Measurements from ENCODE around the gene RGS8.

DNA sequence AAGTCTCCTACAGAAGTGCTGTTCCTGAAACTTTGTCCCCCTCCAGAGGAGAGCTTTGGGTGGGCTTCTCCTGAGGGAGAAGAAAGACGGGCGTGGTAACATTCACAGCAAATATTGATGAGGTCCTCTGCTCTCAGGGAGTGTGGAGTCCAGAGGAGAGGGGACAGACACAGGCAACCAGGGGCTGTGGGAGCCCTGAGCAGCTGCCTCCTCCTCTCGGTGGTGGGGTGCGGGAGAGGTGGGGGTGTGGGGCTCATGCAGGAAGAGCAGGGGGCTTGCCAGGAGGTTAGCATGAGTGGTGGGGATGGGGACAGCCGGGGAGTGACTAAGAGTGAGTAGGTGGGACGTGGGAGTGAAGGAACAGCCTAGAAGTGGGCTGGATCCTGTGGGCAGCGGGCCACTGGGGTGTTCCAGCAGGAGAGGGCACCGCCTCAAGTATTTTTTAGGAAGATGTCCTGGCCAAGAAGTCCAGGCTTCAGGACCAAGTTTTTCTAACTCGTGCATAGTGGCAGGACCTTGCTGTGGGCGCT is 19.0 kb upstream of the LHX4 start:
- PRO-cap, 2 experiments: no peak in any of the 2 experiments

- PRO-cap, 2 experiments: no peak in any of the 2 experiments
Measured at GRCh38 chr1:180230993-180232015, 1.2 kb downstream of the LHX4 start.

DNA sequence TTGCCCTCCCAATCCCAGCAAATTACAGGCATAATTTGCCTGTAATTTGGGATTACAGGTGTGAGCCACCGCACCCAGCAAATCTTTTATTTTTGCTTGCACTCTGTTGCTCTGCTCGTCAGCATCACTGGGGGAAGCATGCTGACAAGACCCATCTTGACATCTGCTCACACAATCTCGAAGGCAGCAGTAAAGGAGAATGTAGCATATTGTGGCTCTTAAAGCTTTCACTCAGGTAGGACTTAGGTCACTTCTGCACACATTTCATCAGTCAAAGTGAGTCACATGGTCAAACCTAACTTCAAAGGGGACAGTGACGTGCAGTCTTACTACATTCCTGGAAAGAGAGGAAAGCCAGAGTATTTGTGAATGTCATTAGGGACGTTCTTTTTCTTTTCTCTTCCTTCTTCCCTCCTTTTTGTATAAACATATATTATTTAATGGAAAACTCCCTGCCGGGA is 19.1 kb upstream of the ACBD6 start:
- PRO-cap, 2 experiments: no peak in any of the 2 experiments

DNA sequence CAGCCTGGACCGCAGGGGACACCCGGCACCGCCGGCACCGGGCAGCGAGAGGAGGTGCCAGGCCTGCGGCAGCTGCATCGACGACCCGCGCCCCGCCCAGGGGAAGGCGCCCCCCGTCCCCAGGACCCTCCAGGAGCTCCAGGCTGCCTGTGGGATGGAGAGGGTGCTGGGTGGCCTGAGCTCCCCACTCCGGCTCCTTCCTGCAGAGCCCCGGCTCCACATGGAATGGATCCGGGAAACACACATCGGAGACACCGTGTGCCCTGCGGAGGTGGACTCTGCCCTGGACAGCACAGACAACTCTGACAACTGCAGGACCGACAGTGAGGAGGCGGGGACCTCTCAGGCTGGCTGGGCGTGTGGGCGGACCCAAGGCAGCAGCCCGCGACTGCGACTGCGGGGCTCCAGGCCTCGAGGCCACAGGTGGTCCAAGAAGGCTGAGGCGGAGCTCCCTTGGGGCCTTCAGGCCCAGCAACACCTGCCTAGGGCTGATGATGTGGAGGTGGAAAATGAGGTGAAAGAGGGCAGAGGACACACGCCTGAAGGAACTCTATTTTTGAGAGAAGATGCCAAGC is 22.9 kb downstream of the KIAA1614 start:
- PRO-cap, 2 experiments: no peak in any of the 2 experiments

DNA sequence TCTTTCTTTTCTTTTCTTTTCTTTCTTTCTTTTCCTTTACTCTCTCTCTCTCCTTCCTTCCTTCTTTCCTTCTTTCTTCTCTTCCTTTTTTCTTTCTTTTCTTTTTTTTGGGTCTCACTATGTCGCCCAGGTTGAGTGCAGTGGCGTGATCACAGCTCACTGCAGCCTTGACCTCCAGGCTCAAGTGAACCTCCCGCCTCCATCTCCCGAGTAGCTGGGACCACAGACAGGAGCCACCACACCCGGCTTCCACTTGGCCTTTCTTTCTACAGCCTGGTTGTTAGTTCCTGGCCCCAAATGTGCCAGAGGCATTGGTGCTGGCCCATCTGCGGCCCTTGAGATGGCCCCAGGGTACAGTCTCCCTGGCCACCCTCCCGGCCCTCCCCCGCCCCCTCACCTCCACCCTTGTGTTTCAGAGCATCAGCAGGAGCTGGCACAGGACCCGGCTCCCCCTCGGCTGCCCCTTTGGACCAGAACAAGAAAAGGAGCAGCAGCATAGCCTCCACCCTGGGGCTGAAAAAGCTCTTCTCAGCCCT is 28.0 kb downstream of the KIAA1614 start:
- PRO-cap, 2 experiments: no peak in any of the 2 experiments

GRCh38 chr1:181090318-181090711 is 1.8 kb downstream of the IER5 start:
- PRO-cap, 2 experiments: peak in 2 of 2 experiments; most common plus-strand start chr1:181090378 (in 2)

DNA sequence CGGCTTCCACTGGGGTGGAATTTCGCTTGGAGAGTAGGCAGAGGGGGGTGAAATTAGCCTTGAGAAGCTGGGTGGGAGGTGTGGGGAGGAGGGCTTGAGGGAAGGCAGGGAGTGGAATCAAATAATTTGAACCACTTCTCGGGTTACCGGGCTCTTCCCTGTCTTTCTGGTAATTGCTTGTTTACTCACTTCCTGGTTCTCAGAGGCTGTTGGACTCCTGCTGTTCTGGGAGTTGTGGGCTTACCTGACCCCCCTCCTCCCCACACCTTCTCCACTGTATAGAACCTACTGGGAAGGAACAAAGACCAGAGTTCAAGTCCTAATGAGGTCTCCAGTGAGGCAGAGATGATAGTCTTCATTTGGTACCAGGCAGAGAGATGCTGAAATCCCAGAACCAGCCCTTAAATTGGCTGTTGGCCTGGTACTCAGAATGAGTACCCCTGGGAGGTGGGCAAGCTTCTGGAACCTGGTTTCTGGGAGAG is 13.5 kb downstream of the IER5 start:
- PRO-cap, 2 experiments: no peak in any of the 2 experiments

GRCh38 chr1:181105890-181106199 is 17.3 kb downstream of the IER5 start:
- PRO-cap, 2 experiments: no peak in any of the 2 experiments

DNA sequence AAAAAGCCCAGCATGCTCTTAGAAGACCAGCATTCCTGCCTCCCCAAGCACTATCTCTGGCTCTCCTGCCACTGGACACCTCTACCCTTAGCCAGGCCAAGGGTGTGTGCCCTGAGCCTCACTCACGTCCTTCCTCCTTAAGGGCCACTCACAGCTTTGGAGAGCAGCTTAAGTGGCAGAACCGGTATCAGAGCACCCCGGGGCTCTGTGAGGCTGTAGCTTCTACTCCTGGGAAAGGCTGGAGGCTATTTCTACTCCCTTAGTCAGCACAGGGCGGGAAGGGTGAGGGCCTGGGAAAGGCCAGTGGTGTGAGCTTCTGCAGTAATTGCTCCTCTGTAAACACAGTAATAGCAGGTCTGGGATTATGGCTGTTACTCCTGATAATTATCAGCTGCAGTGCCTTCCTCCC is 29.1 kb downstream of the IER5 start:
- PRO-cap, 2 experiments: no peak in any of the 2 experiments

- PRO-cap, 2 experiments: no peak in any of the 2 experiments
Measured at GRCh38 chr1:181152835-181153422, 64.4 kb downstream of the IER5 start.

DNA sequence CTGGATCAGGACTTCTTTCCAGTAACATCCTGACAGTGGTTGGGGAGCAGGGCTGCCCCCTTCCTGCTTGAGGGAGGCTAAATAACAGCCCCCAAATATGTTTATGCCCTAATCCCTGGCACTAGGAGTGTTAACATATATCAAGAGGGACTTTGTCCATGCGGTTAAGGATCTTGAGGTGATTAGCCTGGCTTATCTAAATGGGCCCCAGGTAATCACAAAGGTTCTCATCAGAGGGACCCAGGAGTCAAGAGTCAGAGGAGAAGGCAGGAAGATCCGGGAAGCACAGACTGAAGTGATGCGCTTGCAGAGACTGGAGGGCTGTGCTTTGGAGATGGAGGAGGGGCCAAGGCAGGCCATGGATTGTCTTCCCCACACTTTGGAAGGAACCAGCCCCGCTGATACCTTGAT is 86.3 kb downstream of the IER5 start:
- PRO-cap, 2 experiments: peak in 1 of 2 experiments; most common plus-strand start position 257 of the sequence (in 1)

- PRO-cap, 2 experiments: no peak in any of the 2 experiments
Measured at GRCh38 chr1:182002929-182003439, 58.5 kb downstream of the ZNF648 start.

DNA sequence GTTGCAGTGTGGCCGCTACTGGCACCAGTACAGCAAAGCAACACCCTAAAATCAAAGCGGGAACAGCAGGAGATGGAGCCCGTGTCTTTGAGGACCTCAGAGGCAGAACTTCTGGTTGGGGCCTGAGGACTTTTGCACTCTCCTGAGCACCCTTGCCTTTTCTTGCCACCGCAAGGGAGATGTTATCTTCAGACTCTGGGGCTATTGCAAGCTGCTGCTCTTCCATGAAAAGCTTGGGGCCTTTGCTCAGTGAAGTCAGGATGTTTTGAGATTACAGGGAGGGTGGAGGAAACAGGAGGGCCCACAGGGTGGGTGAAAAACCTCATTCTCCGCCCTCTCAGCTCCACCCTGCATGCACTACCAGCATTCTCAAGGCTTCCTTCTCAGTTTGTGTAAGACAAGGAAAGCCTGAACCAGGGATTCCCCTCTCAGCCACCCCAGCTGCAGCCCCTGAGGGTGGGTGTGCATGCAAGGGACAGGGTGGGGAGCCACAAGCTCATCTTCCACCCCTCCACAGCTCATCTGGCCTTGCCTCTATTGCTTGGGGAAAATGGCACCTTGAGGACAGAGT is 25.8 kb upstream of the ZNF648 start:
- PRO-cap, 2 experiments: no peak in any of the 2 experiments

- PRO-cap, 2 experiments: no peak in any of the 2 experiments
Measured at GRCh38 chr1:182291511-182292222, 99.9 kb downstream of the GLUL start.

- PRO-cap, 2 experiments: peak in 1 of 2 experiments; most common plus-strand start chr1:182391480 (in 1); most common minus-strand start chr1:182391324 (in 1)
Measured at GRCh38 chr1:182390890-182391621, 534 bp downstream of the GLUL start.

DNA sequence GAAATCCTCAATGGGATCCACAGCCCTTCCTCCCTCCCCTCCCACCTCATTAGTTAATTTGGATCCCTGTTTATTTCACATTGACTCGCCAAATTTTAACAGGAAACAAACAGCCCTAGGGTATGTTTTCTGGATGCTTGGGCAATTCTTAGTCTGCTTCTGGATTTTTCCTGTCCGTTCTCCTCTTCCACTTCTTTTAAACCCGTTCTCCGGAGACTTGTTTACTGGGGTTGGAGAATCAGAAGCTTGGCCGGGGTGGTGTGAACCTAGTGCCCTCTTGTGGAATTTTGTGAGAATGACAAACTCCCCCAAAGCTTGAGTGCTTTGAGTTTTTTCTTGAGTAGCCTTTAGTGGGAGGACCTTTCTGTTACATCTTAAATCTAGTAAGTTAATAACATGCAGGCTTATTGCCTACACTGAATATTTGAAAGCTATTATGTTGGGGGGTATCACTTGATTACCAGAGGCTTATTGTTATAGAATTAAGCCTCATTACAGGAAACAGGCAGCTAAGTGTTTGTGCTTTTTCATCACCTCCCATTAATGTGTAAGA is 3.8 kb downstream of the TEDDM1 start:
- PRO-cap, 2 experiments: no peak in any of the 2 experiments

DNA sequence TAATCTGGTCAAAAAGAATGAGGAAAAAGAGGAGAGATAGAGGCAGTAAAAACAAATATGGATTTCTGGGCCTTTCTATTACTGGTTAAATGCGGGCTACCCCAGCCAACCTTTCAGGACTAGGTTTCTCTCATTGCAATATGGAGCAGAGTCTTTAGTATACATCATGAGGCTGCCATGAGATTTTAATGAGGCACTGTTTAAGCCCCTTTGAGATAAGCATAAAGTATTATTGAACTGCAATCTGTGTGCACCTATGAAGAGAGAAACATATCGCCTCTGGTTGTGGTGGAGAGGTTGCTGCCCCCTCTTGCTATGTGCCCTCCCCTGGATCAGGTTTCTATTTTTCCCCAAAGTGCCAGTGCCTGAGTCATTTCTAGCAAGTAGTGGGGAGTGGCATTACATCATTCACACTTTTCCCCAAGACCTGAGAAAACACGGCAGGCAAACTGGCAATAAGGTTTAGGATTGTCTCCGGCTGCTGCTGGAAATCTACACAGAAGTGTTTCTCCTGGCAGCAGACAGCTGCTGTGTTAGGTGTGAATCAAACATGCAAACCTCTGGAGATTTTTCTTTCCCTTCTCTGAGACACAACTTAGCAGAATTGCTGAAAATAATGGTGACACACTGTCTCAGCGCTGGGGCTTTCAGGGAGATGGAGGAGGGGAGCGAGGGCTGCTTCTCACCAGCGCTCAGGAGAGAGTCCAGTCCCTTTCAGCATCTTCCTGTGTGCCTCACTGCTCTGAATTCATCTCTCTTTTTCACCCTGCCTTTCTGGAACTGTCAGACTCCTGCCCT is 13.6 kb upstream of the RGS16 start:
- PRO-cap, 2 experiments: no peak in any of the 2 experiments

DNA sequence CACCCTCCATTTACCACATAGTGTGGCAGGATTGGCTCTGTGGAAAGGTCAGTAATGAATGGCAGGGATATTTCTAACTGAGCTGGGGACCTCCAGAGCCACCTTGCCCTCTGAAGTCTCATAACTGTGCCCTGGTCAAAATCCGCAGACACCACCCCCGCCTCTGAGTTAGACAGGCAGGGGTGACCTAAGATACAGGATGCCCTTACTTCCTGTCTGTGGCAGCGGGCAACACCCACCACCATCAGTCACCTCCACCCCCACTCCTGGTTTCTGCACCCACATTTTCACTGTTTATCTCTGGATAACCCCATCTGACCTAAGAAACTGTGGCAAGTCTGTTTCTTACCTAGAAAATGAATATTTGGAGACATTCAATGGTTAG is 25.5 kb upstream of the RGS16 start:
- PRO-cap, 2 experiments: no peak in any of the 2 experiments

DNA sequence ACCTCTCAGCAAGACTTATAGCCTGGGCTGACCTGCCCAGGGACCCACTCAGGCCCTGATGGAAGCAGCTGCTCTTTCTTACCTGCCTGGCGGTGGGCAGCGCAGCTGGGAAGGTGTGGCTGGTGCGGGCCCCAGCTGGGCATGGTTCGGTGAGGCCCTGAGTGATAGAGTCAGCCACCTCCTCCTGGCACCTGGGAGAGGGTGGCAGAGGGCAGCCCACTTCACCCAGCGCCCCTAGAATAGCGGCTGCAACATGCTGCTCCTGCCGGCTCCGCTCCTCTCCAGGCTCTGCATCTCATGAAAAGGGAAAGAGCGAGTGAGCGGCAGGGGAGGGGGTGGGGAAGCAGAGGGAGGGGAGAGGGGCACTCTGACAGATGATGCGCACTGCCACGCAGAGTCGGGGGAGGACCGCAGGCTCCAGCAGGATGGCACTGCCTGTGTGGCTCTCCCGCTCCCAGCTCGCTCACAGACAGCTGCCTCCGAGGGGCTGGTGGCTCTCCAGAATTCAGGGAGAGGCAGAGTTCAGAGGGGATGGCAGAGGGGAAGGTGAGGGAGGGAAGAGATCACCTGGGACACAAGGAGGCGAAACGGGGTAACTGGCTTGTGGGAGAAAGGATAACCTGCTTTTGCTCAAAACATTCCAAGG is at the start of gene RGS8:
TSS of gene RGS8 (minus strand) at position 318 of the 646 bp plus-strand sequence.
- PRO-cap, 2 experiments: no peak in any of the 2 experiments

- PRO-cap, 2 experiments: no peak in any of the 2 experiments
Measured at GRCh38 chr1:182845794-182846483, 6.8 kb downstream of the DHX9 start.

Measured in Colon Carcinoma Metastatic in the Brain (tissue), 2 donors.